Measurements from ENCODE around the gene ATAD1.

GRCh38 chr10:86769185-86770206 lies 13.1 kb downstream of the BMPR1A start:
- RRBS = no CpG with 5 or more reads among the region's 12 CpGs
CAGE:
- cytosol, long polyA plus RNA = no peak
- long polyA plus RNA = no peak
- nucleus, long polyA plus RNA = no peak

DNA sequence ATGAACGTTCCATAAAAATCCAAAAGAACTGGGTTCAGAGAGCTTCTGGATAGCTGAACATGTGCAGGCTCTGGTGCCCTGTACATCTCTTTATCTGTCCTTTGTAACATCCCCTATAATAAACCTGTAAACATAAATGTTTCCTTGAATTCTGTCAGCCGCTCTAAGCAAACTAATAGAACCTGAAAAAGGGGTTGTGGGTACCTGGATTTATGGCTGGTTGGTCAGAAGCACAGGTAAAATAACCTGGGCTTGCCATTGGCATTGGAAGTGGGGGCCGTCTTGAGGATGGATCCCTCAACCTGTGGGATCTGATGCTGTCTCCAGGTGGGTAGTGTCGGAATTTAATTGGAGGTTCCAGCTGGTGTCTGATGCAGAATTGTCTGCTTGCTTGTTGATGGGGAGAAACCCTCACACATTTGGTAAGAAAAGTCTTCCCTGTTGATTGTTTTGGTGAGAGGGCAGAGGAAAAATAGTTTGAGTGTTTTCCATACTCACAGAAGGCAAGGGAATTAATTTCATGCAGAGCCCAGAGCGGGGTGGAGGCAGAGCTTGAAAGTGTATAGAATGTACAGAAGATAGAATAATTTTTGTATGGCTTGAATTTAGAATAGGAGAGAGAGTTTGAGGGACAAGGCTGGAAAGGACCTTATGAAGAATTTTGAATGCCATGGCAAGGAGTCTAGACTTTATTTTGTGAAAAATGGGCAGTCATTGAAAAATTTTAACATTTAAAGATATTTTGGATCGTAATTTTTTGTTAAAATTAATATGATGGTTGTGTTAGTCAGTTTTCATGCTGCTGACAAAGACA lies 85.7 kb downstream of the BMPR1A start:
- RRBS = no CpG with 5 or more reads among the region's 6 CpGs
CAGE:
- cytosol, long polyA plus RNA = no peak
- long polyA plus RNA = no peak
- nucleus, long polyA plus RNA = no peak

DNA sequence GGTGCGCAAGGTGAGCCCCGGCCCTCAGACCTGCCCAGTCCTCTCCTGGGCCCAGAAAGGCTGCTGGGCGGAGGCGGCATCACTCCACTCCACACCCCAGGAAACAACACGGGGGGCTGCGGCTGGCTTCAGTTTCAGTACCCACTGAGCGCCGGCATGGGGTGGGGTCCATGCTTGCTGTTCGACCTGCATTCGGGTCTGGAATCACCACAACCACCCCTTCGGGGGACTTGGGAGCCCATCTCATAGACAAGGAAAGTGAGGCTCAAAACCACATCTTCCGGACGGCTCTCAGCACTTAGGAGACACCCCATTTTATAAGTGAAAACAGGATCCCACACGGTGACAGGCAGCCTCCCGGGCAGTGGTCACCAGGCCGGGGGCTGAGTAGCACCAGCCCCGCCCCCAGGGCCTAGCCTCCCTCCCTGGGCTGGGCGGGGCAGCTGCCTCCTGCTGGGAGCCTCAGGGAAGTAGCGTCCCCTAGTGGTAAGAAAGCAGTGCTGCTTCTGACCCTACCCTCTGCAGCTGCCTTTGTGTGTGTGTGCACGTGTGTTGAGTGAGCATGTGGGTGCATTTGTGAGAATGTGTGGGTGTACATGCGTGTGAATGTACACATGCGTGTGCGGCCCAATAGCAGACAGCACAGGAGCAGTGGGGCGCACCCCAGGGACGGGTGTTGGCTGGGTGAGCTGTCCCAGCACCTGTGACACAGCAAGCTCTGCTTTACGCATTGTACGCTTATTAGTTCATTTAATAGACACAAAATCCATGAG lies 1.9 kb downstream of the SNCG start:
- RRBS = 88% methylated on average over 4 of the region's 27 CpGs
CAGE:
- cytosol, long polyA plus RNA = no peak
- long polyA plus RNA = no peak
- nucleus, long polyA plus RNA = no peak

- RRBS = no CpG with 5 or more reads among the region's 8 CpGs
CAGE:
- cytosol, long polyA plus RNA = no peak
- long polyA plus RNA = no peak
- nucleus, long polyA plus RNA = no peak
Observed at GRCh38 chr10:87008255-87008754, 11.8 kb upstream of the FAM25A start.

DNA sequence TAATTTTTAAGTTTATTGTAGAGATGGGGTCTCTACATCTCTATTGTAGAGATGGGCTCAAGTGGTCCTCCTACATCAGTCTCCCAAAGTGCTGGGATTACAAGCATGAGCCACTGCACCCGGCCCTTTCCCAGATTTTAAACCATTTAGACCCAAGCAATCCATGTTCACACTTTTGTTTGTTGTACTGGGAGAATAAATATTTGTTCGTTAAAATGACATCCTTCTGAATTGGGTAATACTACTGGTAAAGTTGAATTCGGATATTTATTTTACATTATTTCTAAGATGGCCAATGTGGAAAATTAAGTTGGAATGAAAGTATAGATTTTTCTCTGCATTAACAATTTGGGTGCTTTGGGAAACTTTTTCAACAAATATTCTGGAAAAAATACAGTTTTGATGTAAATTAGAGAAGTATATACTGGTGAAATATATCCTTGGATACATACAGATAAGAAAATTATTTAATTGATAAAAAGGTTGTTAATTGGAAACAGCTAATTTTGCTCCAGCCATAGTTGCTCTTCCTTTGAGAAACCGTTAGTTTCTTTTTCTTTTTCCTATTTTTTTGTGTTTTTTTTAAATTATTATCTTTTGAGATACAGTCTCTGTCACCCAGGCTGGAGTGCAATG lies 52.9 kb downstream of the MINPP1 start:
- RRBS = no CpG with 5 or more reads among the region's 4 CpGs
CAGE:
- cytosol, long polyA plus RNA = no peak
- long polyA plus RNA = no peak
- nucleus, long polyA plus RNA = no peak

- RRBS = no CpG with 5 or more reads among the region's 5 CpGs
CAGE:
- cytosol, long polyA plus RNA = no peak
- long polyA plus RNA = no peak
- nucleus, long polyA plus RNA = no peak
Observed at GRCh38 chr10:87686079-87686697, 26.5 kb downstream of the PAPSS2 start.

- RRBS = no CpG with 5 or more reads among the region's 2 CpGs
CAGE:
- cytosol, long polyA plus RNA = no peak
- long polyA plus RNA = no peak
- nucleus, long polyA plus RNA = no peak
Observed at GRCh38 chr10:87693995-87694515, 34.4 kb downstream of the PAPSS2 start.

DNA sequence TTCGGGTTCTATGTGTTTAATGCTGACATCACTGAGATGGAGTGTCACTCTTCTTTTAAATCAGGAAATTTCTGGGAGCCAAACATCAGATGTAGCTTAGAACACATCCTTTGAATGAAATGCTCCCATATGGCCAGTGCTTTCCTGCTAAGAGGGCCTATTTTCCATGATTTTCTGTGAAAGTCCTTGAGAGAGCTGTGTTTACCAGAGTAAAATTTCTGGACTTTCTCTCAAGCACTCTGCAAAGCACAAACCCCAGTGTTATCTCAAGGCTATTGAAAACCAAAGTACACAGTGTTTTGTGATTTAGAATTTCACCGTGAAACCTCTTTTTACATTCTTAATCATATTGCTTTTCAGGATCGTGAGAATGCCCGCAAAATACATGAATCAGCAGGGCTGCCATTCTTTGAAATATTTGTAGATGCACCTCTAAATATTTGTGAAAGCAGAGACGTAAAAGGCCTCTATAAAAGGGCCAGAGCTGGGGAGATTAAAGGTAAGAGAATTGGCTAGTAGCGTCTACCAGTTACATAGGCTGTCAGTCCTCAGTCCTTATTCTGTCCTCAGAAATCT lies 54.1 kb downstream of the PAPSS2 start:
- RRBS = no CpG with 5 or more reads among the region's 6 CpGs
CAGE:
- cytosol, long polyA plus RNA = no peak
- long polyA plus RNA = no peak
- nucleus, long polyA plus RNA = no peak

DNA sequence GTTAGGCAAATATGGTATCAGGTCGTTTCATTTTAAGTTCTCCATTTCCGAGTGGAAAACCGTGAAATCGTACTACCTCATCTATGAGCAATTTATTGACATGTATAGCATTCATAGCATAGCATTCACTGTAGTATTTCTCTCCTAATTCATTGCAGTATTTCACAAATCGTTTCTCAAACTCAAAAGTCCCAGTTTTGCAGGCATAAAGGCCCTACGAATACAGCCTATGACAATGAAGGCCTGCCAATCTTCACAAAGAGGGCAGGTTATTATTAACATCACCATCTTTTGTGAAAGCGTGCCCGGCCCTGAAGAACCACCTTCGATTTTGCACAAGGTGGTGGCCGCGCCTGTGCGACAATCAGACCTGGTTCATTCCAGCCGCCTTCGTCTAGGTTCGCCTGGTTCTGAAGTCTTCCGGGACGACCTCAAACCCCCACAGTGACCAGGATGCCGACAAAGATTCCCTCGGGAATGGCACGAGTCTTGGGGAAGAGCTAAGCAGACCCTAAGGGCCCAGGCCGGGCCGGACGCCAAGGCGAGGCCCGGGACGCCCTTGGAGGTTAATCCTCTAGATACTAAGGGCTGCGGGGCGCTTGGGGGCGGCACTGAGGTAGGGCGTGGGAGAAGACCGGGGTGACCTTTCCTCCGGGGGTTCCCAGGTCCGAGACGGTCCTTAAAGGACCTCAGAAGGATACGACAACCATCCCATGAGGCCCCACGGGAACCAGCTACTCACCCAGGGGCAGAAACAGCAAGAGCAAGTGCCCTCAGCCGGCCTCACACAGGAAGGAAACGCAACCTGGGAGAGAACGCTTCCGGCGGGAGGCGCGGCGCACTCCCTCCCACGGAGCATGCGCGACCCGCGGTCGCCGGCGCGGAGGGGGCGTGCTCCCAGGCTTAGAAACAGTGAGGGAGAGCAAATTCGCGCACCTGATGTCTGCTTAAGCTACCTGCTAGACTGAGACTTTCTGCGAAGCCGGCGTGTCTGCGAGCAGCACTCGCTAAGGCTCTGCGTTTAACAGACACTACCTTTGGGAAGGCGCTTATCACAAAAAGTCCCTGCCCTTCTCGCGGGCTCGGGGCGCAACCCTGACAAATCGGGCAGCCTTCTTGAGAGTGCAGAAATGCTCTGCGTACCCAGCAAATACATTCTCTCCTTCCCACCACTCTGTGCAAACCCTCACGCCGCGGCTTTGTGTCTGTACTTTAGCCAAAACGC lies at the start of gene ATAD1:
ATAD1 (minus strand) TSS at position 802 of the 1,225 bp plus-strand sequence.
- RRBS = under 1% methylated on average over 29 of the region's 73 CpGs
CAGE:
- cytosol, long polyA plus RNA = start-site peak on the minus strand centred at position 769 of the sequence, 47 bp wide, 219 and 307 reads in 2 replicates
- long polyA plus RNA = start-site peak on the minus strand centred at position 763 of the sequence, 49 bp wide, 283 and 289 reads in 2 replicates
- nucleus, long polyA plus RNA = start-site peak on the minus strand centred at position 771 of the sequence, 64 bp wide, 111 and 492 reads in 2 replicates

- RRBS = no CpG with 5 or more reads among the region's 21 CpGs
CAGE:
- cytosol, long polyA plus RNA = no peak
- long polyA plus RNA = no peak
- nucleus, long polyA plus RNA = no peak
Observed at GRCh38 chr10:87818650-87819291, 745 bp upstream of the ATAD1 start.

DNA sequence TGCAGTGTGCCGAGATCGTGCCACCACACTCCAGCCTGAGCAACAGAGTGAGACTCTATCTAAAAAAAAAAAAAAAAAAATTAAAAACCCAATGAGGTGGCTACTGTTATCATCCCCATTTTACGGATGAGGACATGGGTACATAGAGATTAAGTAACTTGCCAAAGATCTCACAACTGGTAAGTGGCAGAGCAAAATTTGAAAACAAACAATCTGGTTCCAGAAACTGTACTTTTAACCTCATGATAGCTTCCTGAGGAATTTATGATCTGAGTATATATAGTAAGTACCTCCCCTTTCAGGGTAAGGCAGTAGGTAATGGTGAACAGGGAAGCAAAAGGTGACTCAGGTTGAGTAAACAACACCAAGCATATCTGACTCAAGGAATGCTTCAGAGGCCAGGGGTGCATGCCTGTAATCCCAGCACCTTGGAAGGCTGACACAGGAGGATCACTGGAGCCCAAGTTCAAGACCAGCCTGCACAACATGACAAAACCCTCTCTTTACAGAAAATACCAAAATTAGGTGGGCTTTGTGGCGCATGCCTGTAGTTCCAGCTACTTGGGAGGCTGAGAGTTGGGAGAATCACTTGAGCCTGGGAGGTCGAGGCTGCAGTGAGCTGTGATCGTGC lies 21.1 kb downstream of the KLLN start:
- RRBS = no CpG with 5 or more reads among the region's 6 CpGs
CAGE:
- cytosol, long polyA plus RNA = no peak
- long polyA plus RNA = no peak
- nucleus, long polyA plus RNA = no peak

GRCh38 chr10:87883372-87883813 lies 20.0 kb downstream of the PTEN start:
- RRBS = no CpG with 5 or more reads among the region's 1 CpG
CAGE:
- cytosol, long polyA plus RNA = no peak
- long polyA plus RNA = no peak
- nucleus, long polyA plus RNA = no peak

GRCh38 chr10:87968213-87968584 lies 104.8 kb downstream of the PTEN start:
- RRBS = no CpG with 5 or more reads among the region's 3 CpGs
CAGE:
- cytosol, long polyA plus RNA = no peak
- long polyA plus RNA = no peak
- nucleus, long polyA plus RNA = no peak

GRCh38 chr10:88062766-88063393 lies 199.5 kb downstream of the PTEN start:
- RRBS = no CpG with 5 or more reads among the region's 4 CpGs
CAGE:
- cytosol, long polyA plus RNA = no peak
- long polyA plus RNA = no peak
- nucleus, long polyA plus RNA = no peak

DNA sequence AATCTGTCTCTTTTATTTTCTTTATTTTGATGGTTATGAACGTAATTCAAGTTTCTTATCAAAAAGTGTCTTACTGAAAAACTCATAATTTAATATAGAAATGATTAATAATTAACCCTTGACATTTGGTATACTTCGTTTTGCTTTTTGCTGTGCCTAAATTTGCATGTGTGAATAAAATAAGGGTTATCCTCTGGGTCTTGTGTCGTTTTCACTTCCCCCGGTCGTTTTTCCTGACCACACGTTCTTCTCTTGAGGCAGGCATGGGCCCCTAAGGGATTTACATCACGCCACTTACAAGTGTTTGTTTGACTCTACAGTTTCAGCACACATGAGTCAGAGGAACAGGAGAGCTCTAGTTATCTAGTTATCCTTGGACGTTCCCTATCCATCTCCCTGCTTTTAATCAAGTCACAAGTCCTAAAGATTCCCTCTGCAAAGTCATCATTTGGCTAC lies 206.6 kb downstream of the PTEN start:
- RRBS = no CpG with 5 or more reads among the region's 8 CpGs
CAGE:
- cytosol, long polyA plus RNA = no peak
- long polyA plus RNA = no peak
- nucleus, long polyA plus RNA = no peak

DNA sequence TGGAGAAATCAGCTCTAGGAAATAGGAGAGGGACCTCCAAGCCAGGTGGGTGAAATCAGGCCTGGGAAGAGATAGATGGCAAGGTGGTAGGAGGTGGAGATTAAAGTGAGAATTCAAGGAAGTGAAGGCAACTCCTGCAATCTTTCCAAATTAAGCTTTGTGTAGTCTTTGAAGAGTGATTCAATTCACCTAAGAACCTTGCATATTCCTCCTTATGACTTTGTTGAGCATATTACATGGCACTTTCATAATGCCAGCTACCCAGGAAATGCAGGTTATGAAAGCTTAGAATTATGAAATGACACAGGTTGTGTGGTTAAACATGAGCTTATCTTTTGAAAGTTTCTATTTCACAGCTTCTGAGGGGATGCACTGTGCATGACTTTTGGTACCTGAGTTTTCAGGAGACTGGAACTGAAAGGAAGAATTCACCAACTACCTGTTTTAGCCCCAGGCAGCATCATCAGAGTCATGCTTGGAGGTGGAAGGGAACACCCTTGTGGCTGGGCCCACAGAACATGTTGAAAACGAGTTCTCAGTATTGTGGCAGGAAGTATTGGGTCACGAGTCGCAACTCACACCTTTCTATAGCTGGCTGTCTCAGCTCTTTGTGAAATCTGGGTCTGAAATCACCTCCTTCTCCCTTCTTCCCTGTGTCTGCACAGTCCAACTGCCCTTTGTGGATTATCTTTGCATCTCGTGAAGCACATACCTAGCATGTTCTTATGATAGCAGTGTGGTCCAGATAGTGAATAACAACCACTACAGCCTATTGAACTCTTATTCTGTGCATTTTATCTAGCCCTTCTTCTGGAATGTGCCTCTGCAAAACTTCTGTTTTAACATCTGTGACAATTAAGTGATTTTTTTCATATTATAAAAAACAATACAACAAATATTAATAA lies 228.2 kb downstream of the PTEN start:
- RRBS = no CpG with 5 or more reads among the region's 4 CpGs
CAGE:
- cytosol, long polyA plus RNA = no peak
- long polyA plus RNA = no peak
- nucleus, long polyA plus RNA = no peak

GRCh38 chr10:88255943-88256919 lies 326.9 kb downstream of the RNLS start:
- RRBS = no CpG with 5 or more reads among the region's 26 CpGs
CAGE:
- cytosol, long polyA plus RNA = no peak
- long polyA plus RNA = no peak
- nucleus, long polyA plus RNA = no peak

DNA sequence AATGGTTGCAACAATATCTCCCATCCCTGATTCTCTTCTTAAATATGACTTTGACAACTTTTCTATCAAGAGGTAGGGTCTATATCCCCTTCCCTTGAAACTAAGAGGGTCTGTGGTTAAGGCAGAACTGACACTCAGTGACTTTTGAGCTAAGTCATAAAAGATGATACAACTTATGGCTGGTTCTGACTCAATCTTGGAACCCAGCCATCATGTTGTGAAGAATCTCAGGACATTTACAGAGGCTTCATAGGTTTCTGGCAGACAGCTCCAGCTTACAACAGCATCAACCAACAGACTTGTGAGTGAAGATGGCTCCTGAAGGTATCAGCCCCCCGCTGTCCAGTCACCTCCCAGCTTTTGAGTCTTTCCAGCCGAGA lies 203.5 kb downstream of the RNLS start:
- RRBS = no CpG with 5 or more reads among the region's 2 CpGs
CAGE:
- cytosol, long polyA plus RNA = no peak
- long polyA plus RNA = no peak
- nucleus, long polyA plus RNA = no peak

- RRBS = no CpG with 5 or more reads among the region's 5 CpGs
CAGE:
- cytosol, long polyA plus RNA = no peak
- long polyA plus RNA = no peak
- nucleus, long polyA plus RNA = no peak
Observed at GRCh38 chr10:88475007-88475508, 108.1 kb downstream of the RNLS start.

DNA sequence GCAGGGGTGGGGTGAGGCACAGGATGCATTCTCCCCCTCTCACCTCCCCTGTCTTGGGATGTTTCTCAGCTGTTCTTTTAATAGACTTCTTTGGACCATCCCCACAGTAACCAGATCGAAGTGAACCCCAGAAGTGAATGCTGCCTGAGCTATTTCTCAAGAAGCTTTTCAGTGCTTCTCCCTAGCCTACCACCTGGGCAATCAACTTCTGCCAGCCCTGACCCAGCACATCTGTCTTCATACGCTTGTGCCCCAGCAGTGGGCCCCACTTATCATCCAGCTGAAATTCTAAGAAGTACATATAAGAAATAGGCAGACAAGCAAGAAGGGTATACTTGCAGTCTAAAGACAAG lies 83.6 kb downstream of the RNLS start:
- RRBS = no CpG with 5 or more reads among the region's 2 CpGs
CAGE:
- cytosol, long polyA plus RNA = no peak
- long polyA plus RNA = no peak
- nucleus, long polyA plus RNA = no peak